ENCODE measurements around a stretch of chr18.

DNA sequence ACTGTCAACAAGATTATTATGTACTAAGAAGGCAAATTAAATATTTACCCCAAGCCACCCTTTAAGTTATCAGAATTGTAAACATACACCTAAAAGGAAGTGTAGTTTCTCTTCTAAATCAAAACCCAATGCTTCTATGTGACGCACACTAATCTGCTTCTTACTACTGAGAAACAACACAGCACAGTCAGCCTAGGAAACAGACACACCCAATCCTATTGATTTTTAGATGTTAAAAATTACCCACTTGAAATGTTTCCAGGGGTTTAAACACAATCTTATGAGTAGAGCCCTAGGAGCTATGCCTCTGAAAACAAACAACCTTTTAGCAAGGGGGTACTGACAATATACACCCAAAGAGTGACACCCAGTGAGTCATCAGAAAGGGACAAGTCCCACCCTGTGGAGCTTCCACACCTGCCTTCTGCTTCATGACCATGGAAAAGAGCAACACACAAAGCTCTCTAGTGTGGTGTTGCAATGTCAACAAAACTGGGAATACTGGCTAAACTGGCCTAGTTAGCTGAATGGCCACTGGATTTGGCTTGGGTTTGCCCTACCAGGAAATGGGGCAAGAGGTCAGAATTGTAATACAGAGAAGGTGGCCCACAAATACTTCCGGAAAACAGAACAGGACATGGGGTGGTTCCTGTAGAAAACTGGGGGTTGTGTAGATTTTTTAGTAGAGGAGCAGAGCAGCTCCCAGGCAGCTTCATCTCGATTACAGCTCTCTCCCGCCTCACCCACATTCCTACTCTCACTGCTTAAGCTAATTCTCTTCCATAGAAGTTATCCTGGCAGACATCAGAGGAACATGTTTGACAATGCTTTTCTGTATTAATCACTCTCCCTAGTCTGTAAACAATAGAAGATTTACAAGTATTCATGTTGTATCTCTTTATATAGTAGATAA, 98.2 kb downstream of the GAREM1 start:
- PRO-cap, result no peak

DNA sequence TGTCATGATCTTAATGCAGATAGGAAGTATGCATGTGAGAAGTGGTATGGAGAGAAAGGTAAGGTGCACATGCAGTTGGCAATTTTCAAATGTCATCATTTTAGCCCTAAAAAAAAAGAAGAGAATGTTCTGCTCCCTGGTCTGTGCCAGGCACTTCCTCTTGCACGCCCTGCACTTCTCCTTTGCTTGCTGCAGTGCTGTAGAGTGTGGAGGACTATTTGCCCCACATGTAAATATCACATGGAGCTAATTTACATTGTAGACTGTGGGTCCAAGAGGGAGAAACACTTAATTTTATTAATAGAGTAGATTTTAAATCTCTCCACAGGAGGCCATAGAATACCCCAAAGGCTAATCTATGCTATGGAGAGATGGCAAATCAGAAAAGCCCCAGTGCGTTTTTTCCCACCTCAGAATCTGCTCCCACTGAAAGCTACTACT, 137.0 kb upstream of the KLHL14 start:
- PRO-cap, result no peak

DNA sequence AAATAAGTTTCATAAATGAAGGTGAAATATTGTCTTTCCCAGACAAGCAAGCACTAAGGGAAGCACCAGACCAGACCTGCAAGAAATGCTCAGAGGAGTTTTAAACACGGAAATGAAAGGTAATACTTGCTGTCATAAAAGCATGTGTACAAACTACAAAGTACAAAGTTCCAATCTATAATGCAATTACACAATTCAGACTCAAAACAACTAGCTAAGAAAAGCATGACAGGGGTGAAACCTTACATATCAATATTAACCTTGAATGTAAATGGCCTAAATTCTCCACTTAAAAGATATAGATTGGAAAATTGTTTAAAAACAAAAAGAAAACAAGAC, 45.0 kb upstream of the ASXL3 start:
- PRO-cap, result no peak

GRCh38 chr18:34493523-34494386, 216.3 kb upstream of the DTNA start:
- PRO-cap, result no peak

DNA sequence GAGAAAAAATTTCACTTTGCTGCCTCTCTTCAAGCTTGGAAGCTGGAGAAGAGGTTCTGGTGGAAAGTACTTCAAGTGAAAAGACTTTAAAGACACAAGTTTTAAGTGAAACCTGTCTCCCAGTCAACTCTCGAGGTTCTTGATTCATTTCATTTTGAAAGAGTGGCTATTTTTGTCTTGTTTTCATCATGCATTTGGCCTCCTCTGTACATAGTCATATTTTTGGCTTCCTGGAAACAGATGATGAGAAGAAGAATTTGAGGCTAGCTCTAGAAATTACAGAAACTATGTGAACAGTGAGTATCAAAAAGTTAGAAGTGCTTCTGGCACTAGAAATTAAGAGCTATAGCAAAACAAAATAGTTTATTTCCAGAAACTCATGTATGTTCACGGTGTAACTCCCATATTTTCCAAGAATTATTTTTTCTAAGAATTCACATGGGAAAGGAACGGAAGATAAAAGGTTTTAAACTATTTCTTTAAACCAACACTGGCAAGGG, 124.9 kb downstream of the DTNA start:
- PRO-cap, result no peak

GRCh38 chr18:35041961-35042372, 754 bp downstream of the MAPRE2 start:
- PRO-cap, result no peak

- PRO-cap, result no peak
Observed at GRCh38 chr18:35408816-35409186, 31.7 kb upstream of the ZNF396 start.

- PRO-cap, result no peak
Observed at GRCh38 chr18:35409911-35410355, 32.8 kb upstream of the ZNF396 start.

- PRO-cap, result no peak
Observed at GRCh38 chr18:35458686-35459533, 38.9 kb downstream of the INO80C start.

- PRO-cap, result no peak
Observed at GRCh38 chr18:35488162-35488764, 9.5 kb downstream of the INO80C start.

DNA sequence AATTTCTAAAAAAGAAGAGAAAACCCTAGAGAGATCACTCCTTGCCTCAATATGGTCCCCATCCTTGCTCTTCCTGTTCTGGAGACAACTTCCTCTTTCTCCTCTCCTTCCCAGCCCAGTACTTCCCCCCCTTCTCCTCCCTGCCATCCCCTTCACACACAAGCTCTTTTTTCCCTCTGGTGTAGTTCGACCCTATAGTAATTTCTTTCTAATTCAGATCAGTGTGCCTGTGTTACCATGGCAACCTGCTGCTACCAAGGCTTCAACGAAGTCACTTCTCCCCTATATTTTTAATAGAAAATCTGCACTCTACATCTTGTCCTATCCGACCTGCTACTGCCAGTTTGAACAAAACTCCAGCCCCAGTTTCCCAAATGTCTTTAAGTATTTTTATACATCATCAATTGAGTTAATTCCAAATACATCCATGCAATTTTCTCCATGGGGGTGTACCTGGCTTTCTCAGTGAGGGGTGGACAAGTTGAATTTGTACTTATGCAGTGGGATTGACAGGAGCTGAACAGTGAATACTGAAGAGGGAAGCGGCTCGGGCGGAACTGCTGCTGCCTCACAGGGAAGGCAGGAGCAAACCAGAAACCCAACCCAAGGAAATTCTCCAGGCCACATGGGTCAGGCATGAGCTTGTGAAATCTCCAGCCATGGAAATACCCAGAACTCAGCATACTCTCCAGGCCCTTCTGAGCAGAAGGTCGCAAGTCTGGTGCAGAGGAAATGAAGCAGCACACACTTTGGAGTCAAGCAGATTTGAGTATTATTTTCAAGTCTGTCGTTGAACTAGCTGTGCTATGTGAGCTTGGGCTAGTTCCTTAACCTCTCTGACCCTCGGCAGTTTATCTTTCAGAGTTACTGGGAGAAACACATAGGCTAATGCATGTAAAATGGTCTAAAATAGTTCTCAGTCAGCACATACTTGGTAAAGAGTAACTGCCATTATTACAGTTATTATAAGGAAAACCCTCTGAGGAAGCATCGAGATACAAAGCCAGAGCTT, 26.4 kb upstream of the INO80C start:
- PRO-cap, result no peak

DNA sequence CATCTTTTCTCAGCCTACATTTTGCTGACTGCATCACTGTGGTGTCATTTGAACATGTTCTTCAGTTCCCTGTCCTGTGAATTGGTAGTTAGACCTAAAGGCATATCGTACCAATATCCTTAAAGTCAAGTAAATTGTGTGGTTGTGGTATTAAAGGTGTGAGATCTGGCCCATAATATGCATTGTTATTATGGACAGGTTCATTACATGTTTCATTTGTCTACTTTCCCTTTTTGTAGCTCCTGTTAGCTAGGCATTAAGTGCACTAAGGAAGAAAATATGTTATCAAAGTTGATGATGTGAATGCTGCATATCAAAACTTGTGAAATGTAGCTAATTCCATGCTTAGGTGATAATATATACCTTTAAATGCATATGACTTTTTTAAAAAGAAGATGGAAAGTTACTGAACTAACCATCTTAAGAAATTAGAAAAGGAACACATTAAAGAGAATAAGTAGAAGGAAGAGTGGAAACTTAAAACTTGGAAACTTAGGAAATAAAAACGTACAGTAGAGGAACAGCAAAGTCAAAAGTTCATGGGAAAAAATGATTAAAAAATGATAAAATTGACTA, 86.3 kb downstream of the GALNT1 start:
- PRO-cap, result no peak

- PRO-cap, result no peak
Observed at GRCh38 chr18:35692923-35693912, 111.7 kb downstream of the GALNT1 start.

DNA sequence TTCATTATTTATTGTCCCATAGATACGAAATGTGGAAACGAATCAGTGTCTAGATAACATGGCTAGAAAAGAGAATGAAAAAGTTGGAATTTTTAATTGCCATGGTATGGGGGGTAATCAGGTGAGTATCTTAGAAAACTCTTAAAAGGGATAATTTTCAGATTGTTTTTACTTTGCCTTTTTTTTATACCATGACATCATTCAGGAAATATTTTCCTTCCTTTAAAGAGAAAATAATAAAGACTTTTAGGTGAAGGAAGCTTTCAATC, 121.3 kb downstream of the GALNT1 start:
- PRO-cap, result no peak

DNA sequence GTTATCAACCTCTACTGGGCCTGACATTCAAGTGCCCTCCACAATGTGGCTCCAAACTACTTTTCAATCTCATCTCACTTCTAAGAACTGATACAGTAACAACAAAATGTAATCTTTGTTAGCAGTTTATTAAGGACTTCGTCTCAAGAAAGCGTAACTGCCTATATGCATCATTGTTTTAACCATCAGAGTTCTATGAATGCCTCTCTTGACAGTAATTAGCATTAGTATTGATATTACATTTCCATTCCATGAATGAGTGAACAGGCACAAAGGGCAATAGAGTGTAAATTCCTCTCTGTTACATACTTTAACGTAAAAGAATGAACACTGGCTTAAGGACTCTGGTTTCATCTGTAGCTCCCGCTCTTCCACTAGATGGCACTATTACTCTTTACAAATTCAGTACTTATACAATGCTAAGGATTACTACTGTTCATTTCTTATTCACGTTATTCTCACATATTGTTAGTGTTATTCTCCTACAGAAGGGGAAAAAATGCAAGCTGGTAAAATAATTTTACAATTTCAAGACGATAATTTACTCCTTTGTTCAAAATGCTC, 45.1 kb downstream of the C18orf21 start:
- PRO-cap, result no peak

- PRO-cap, result no peak
Observed at GRCh38 chr18:36140635-36141405, 11.1 kb downstream of the ELP2 start.

DNA sequence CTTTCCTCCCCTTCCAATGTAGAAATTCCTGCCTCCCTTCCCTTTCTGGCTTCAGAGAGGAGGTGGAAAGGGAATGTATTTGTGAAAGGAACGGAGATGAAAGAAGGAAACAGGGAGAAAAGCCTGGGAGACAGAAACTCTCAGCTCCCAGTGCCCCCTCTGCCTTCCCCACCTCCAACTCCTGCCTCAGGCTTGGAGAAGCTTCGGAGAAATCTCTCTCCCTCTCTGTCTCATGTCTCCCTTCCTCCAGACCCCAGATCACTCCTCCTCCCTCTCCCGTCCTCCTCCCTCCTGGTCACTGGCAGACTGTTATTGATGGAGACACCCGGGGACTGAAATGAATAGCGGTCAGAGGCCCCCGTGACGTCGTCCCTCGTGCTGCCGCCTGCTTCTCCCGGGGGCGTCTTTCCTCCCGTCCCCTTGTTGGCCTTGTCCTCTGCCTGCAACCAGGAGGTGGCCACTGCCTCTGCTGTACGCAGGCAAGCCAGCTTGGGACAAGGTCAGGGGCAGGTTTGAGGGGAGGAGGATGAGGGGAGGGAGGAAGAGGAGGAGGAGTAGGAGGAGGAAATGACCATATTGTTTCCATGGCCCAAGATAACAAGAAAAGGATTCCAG, 78.3 kb downstream of the CELF4 start:
- PRO-cap, result no peak

- PRO-cap, result no peak
Observed at GRCh38 chr18:42525761-42526398, 570.8 kb downstream of the PIK3C3 start.

DNA sequence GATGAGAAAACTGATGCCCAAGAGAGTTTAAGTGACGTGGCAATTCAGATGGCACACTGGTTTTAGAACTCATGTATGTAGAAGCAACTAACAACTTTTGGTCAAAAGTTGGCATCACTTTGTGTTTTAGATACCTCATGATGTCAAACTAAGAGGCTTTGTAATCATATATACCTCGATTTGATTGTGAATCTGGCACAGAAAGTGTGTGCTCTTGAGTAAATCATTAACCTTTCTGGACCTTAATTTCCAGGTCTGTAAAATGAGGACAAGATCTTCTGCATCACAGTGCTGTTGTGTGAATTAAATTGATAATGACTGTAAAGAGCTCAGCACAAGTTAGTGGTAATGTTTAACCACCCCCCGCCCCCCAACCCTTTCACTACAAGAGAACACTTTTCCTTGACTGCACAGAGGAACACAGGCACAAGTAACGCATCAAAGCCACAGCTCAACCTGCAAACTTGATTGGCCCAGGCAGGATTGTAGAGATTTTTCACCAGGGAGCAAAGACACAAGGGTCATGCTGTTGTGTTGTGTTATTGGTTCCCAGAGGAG, 10.4 kb downstream of the SETBP1 start:
- PRO-cap, result no peak

- PRO-cap, result no peak
Observed at GRCh38 chr18:44715701-44716425, 35.2 kb downstream of the SETBP1 start.

Measured in parotid gland (tissue), 1 donor.